Hair follicle dermal papilla cell (primary cell): ENCODE measurements around a stretch of chr21.

DNA sequence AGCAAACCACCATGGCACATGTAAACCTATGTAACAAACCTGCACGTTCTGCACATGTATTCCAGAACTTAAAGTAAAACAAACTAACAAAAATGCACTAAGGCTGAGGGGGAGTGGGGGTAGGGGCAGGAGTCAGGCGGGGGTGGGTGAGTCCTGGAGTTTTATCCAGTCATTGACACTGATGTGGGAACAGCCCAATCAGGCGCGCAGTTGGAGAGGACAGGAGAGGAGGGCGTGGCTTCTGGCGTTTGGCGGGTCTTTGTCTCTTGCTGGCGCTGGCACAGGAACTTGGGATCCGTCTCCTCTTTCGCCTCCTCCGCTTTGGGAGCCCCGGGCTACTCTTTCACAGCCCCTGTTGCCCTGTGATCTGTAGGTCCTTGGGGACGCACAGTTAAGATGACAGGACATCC lies 4968.0 kb upstream of the TPTE start:
- CAGE, long polyA plus RNA, result no peak

GRCh38 chr21:6098504-6098840 lies 4422.9 kb upstream of the TPTE start:
- CAGE, long polyA plus RNA, result no peak

DNA sequence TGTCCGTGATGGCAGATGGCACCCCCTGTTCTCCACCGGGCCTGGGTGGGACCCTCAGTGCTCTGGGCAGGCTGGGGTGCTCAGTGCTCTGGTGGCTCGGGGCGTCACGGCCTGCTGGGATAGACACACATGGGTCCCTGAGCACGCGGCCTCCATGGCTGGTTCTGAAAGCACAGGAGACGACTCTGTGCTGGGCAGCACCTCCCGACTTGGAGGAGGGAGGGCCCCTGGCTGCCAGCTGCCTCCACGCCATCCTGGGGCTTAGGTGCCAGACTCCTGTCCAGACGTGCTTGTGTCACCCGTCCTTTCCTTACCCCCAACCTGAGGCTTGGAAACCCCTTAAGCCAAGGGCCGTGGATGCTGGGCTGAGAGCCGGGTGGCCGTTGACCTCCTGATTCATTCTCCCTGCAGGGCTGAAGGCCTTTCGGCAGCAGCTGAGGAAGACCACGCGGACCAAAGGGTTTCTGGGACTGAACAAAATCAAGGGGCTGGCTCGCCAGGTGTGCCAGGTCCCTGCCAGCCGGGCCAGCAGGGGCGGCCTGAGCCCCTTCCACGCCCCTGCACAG lies 4401.2 kb upstream of the TPTE start:
- CAGE, long polyA plus RNA, result no peak

- CAGE, long polyA plus RNA, result no peak
Measured at GRCh38 chr21:6121600-6122159, 4399.7 kb upstream of the TPTE start.

- CAGE, long polyA plus RNA, result no peak
Measured at GRCh38 chr21:13360251-13360754, 249.3 kb upstream of the POTED start.

- CAGE, long polyA plus RNA, result no peak
Measured at GRCh38 chr21:14026925-14028254, 183.4 kb downstream of the LIPI start.

DNA sequence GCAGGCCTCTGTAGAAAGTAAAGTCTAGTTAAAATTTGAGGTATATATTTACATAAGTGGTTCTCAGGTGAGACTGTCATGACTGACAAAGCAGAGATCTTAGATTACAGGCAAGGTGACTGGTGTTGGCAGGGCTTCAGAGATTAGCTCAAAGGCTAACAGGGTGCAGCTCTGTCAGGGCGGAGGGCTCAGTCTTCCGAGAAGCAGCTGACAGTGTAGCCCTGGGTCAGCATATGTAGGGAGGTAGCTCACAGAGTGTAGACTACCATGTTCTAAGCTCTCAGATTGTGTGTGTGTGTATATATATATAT lies 54.7 kb downstream of the RBM11 start:
- CAGE, long polyA plus RNA, result no peak

- CAGE, long polyA plus RNA, result no peak
Measured at GRCh38 chr21:14453346-14453702, 70.4 kb upstream of the HSPA13 start.

- CAGE, long polyA plus RNA, result no peak
Measured at GRCh38 chr21:14517079-14517473, 29.0 kb downstream of the SAMSN1 start.

- CAGE, long polyA plus RNA, result no peak
Measured at GRCh38 chr21:14526703-14528003, 19.0 kb downstream of the SAMSN1 start.

DNA sequence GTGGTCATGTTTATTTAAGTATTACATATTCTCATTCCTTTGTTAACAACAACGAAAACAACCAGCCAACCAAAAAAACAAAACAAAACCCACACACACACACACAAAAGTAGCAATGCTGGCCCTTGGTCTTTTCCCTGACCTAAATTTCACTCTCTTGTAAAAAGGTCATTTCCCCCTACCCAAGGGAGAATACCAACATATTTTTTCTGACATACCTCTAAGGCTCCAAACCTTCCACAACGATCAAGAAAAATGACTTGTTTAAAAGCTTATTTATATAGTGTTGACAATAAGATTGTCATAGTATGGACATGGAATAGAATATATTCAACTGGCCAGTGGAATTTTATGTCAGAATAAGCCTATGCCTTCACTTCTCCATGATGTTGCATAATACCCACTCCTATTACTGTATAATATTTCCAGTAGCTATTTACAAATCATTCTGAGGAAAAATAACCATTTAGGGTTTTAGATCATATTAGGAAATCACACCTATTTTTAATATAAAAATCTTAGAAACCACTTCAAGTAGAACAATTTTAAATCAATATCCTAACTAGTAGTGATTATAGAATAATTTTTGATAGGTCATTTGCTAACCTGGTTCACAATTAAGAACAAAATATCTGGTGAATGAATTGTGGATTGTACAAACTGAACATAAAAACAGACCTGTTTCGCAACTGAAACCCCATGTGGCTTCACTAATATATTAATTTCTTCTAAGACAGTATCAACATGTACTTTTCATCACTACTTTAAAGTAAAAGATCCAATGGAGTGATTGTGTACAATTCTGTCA lies 102.3 kb downstream of the NRIP1 start:
- CAGE, long polyA plus RNA, result no peak

DNA sequence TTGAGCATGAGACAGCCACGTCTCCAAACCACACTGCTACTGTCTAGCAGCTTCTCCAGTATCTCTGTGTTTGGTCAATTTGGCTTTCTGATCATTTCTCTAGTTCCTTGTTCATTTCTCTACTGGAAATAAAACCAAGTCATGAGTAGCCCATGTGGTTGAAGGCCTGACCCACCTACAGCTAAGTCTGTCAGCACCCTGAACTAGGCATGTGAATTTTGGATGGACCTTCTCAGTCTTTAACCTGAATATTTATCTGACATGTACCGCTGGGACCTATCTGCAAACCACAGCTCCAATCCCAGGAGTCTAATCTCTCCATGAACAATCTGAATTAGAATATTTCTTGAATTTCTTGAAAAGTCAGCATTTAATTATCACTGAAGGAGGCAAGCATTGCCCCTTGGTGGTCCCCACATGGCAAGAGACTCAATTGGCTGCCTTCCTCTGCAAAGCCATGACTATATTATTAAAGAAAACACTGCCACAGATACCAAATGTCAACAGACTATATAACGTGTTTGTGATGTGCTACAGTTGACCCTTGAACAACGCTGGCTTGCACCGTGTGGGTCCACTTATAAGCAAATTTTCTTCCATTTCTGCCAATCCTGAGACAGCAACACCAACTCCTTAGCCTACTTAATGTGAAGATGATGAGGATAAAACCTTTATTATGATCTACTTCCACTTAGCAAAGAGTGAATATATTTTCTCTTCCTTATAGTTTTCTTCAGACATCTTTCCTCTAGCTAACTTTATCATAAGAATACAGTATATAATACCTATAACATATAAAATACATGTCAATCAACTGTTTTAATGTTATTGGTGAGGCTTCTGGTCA lies 66.6 kb downstream of the NRIP1 start:
- CAGE, long polyA plus RNA, result no peak

DNA sequence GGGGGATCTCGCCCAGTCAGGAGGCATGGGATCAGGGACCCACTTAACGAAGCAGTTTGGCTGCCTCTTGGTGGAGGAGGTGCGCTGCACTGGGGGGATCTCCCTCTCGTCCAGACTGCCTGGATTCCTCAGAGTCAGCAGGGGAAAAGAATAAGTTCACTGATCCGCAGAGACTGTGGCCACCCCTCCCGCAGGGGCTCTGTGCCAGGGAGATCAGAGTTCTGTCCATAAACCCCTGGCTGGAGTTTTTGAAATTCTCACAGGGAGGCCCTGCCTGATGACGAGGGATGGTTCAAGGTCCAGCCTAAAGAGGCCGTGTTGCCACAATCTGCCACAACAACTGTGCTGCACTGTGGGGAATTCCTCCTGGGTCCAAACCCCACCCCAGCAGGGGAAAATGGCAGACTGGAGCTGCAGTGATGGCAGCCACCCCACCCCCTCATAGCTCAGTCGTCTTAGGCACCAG lies 273.9 kb upstream of the USP25 start:
- CAGE, long polyA plus RNA, result no peak

GRCh38 chr21:15791401-15791748 lies 61.6 kb downstream of the USP25 start:
- CAGE, long polyA plus RNA, result no peak

DNA sequence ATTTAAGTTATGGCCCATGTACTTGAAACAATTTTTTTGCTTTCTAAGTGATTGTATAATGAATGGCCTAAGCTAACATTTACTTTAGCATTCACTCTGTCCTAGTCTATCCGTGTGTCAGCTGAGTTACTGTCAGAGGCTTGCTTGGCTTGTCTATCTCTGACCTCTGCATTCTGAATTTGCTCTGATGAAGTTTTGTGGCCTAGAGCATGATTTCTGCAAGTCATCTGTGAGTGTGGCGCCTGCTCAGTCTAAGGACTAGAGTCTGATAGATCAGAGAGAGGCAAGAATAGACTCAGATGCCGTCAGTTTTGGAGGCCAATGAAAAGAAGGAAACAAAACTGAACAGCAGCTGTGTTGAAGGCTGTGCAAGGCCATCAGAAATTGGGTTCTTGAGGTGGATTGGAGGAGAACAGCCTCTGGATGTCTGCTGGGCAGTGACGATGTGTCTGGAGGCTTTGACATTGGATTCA lies 573.0 kb downstream of the USP25 start:
- CAGE, long polyA plus RNA, result no peak

- CAGE, long polyA plus RNA, result no peak
Measured at GRCh38 chr21:16407205-16407732, 677.5 kb downstream of the USP25 start.

DNA sequence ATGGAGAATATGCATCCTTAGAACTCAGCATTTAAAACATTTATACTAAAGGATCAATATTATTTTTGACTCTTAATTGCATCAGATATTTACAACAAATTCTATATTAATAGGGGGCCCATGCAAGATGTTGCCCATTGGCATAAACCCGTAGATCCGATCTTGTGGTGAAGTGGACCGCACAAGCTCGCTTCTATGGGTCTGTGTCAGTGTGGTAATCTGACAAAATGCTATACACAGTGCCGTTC lies 809.1 kb downstream of the USP25 start:
- CAGE, long polyA plus RNA, result no peak

DNA sequence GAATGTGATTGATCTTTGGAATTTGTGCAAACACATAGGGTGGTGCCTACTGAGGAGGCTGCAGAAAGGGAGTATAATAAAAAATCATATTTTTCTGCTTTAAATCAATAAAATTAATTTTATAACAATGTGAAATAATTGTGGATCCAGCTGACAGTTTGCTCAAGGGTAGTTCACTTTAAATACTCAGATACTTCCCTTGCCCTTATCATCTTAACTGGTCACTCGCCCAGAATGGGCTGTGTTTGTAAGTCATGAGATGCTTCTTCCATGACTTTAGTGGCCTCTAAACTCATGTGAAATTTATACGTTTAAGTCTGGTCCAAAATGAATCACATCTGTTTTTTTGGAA lies 802.8 kb upstream of the CXADR start:
- CAGE, long polyA plus RNA, result no peak

DNA sequence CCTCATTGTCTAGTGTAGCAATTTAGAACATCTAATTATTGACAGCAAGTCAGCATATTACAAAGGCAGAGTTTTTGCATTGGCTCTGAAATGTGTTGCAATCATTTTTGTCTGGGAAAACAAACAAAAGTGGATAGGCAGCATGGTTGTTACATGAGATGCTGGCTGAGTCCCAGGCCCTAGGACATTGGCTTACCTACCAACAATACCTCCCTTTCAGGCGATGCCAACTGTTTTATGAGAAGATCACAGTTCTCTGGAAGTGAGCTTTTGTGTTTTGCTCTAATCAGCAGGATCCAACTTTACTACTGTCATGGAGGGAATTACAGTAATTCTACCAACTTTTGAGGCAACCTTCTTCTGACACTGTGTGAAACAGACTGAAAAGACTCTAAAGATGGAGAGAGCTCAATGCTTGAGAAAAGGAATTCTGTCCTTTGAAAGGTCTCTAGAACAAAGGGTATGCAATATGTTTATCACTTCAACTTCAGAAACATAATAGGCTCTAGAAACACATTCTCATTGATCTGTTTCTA lies 71.4 kb upstream of the CXADR start:
- CAGE, long polyA plus RNA, result no peak

GRCh38 chr21:17511686-17512311 lies 1.0 kb upstream of the CXADR start:
- CAGE, long polyA plus RNA, result no peak